Metastatic Liver Carcinoma in the Adrenal Gland (tissue), 2 donors: ENCODE measurements around a stretch of chr7.

DNA sequence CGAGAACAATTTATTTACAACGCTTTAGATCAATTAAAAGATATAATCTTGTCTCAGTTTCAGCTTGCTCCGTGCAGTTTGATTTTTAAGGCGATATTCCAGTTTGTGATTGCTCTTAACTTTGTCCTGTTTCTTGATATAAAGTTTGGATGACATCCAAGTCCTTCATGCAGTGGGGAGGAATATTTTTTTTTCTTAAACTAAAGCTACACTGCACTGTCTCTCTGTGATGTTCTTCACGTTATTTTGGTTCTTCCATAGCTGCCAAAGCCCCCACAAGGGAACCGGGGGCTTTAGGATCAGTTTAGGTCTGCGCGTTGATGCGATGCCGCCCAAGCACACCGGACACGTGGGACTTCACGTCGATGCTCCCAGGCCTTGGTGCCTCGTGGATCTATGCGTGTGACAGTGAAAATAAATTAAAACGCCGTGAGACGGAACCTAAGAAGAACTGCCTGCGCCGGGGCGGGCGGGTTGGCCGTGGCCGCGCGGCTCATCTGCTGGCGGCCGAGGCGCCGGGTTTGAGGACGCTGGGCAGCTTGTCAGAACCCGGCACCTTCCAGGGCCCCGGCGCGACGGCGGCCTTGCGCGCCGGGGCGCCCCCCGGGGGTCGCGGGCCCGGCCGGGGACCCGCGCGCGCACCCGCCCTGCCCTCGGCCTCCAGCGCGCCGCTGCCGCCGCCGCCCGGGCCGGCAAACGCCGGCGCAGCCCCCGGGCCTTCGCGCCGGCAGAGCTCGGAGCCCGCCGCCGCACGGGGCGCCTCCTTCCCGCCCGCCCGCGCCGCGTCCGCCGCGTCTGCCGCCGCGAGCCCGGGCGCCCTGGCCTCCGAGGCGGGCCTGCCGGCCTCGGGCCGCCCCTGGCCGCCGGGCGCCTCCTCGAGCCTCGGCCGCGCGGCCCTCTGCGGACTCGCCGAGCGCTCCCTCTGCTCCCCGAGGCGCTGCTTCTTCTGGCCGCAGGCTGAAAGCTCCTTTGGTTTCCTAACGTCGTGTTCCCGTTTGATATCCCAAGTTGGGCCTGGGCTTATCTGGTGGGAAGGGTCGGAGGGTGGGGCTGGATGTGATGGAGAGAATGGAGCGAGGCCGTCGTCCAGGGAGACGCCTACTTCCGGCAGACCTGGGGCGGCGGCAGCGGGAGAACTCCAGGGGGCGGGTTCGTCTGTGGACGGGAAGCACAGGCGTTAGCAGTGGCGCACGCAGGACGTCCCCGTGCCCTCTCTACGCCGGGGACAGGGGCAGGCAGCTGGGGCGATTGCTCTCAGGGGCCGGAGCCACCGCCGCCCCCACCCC is 221.0 kb upstream of the TMEM60 start:
- PRO-cap, 2 experiments: peak in 2 of 2 experiments; most common plus-strand start position 1,110 of the sequence (in 1); most common minus-strand start position 997 of the sequence (in 1)

- PRO-cap, 2 experiments: no peak in any of the 2 experiments
Measured at GRCh38 chr7:78770416-78770914, 683.0 kb downstream of the MAGI2 start.

- PRO-cap, 2 experiments: no peak in any of the 2 experiments
Measured at GRCh38 chr7:80603948-80604339, 34.5 kb upstream of the CD36 start.

- PRO-cap, 2 experiments: no peak in any of the 2 experiments
Measured at GRCh38 chr7:80637437-80637781, 1.0 kb upstream of the CD36 start.

DNA sequence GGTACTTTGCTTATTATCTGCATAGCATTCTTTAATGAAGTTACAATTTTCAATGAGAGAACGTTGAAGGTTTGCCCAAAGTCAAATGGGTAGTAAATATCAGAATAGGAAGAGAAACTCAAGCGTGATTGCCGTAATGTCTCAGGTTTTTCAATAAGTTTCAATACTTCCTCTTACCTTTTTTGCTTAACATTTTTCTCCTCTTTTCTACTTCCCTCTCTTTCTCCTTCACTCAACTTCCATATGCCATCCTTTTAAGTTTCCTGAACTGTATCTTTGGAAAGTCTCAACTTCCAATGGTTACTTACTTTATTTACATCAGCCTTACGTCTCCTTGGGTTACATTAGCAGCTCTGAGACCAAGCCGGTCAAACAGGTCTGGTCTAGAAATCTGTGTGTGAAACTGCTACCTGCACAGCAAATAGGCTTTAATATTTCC is 3.3 kb upstream of the SEMA3C start:
- PRO-cap, 2 experiments: no peak in any of the 2 experiments

GRCh38 chr7:81690212-81690842 is 79.5 kb downstream of the HGF start:
- PRO-cap, 2 experiments: no peak in any of the 2 experiments

DNA sequence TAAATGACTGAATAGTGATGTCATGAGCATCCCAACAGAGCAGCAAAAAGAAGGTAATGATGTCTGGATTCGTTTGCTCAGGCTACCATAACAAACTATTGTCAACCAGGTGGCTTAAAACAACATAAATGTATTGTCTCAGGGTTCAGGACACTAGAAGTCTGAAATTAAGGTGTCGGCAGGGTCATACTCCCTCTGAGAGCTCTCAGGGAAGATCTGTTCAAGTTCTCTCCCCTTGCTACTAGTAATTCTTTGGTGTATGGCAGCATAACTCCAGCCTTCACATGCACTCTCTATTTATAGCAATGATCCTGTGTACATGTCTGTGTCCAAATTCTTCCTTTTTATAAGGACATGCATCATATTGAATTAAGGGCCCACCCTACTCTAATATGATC is 27.3 kb downstream of the CACNA2D1 start:
- PRO-cap, 2 experiments: no peak in any of the 2 experiments

GRCh38 chr7:84009671-84010104 is 184.9 kb downstream of the SEMA3A start:
- PRO-cap, 2 experiments: no peak in any of the 2 experiments

DNA sequence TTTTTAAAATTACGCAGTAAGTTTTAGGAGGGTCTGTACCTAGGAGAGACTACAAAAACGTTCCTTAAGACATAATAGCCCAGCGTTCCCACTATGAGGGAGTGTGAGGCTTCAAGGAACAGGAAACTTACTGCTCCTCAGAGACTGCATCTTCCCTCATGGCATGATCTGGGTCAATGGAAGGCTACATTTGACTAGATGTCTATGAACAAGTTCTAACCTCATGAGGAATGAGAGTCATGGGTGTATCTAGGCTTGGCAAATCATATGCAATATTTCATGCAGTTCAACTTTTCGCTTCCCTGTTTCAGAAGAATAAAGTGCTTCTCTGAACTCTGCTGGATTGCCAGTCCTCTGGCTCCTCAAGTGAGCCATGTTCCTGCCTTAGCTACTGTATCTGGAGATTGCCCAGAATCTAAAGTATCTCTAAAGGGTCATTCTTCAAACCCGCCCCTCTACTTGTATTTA is 54.2 kb upstream of the SEMA3A start:
- PRO-cap, 2 experiments: no peak in any of the 2 experiments

DNA sequence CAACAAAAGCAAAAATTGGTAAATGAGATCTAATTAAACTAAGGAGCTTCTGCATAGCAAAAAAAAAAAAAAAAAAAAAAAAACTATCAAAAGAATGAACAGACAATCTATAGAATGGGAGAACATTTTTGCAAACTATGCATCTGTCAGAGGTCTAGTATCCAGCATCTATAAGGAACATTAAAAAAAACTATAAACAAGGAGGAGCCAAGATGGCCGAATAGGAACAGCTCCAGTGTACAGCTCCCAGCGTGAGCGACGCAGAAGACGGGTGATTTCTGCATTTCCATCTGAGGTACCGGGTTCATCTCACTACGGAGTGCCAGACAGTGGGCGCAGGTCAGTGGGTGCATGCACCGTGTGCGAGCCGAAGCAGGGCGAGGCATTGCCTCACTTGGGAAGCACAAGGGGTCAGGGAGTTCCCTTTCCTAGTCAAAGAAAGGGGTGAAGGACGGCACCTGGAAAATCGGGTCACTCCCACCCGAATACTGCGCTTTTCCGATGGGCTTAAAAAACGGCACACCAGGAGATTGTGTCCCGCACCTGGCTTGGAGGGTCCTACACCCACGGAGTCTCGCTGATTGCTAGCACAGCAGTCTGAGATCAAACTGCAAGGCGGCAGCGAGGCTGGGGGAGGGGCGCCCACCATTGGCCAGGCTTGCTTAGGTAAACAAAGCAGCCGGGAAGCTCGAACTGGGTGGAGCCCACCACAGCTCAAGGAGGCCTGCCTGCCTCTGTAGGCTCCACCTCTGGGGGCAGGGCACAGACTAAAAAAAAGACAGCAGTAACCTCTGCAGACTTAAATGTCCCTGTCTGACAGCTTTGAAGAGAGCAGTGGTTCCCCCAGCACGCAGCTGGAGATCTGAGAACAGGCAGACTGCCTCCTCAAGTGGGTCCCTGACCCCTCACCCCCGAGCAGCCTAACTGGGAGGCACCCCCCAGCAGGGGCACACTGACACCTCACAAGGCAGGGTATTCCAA is 303.4 kb upstream of the GRM3 start:
- PRO-cap, 2 experiments: no peak in any of the 2 experiments

DNA sequence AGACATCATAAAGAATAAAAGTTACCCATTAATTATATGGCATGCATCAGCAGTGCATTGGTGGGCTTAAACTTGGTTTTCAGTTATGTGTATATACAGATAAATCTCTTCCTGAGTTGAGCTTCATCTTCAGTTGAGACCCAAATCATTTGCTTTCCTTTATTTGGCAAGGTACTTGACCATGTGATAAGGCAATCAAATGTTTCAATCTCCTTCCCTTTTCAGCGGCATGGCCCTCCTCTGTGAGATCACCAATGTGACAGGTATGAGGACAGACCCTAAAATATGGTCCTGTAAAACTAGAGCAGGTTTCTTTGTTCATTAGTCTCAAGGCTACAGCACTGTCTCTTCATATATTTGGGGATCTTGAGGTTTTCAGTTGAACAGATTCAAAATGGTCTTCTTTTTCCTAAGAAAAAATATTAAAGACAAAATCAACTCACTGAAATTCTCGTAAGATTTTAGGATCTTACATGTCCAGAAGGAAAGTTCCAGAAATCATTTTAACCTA is 179.3 kb downstream of the ELAPOR2 start:
- PRO-cap, 2 experiments: no peak in any of the 2 experiments

DNA sequence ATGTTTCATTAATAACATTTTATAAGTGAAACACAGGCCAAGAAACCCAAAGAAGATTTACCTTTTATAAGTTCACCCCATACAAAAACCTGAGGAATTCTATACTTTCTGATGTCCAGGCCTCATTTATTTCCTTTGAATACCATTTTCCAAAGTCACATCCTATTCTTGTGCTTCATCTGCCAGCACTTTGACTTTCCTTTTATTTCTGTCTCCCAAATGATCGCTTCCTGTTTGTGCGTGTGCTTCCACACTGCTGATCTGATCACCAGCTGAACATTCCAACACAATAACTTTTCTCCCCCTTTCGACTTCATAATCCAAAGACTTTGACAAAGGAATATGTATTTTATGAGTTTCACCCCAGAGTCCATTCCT is 3.2 kb downstream of the ELAPOR2 start:
- PRO-cap, 2 experiments: no peak in any of the 2 experiments

DNA sequence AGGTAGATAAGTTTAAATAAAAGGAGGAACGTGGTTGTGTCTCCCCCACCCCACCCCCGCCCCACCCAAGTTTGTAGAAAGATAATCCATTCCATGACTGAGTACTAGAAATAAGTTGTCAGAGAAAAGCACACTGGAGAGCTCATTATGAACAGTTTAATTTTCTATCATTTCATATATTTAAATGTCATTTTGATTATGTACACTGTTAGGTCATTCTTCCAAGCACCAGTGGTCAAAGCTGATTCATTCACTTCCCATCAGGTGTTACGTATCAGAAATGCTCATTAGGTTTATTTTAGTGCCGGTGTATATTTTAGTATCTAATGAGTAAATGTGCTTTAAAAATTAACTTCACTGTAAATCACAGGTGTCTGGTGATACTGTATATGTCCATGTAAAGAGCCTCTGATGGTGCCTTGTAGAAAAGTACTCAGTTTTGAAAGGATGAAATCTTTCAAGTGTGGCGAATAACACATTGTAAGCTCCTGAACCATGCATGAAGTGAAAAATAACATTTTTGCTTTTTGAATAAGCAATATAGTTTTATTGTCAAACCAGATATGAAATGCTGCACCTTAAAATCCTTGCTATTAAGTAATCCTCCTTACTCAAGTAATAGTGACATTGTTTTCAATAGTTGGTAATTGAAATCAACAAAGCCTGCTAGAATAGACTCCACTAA is 3.6 kb downstream of the DMTF1 start:
- PRO-cap, 2 experiments: no peak in any of the 2 experiments

DNA sequence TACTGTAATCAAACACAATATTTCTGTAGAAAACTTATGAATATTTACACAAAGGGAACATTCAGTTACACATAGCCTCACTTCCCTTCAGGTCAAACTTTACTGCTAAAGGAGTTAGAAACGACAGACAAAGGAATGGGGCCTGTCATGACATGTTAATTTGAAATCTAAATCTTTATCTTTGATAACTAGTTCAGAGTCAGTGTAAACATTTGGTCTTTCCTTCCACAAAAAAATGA is 1.0 kb upstream of the CROT start:
- PRO-cap, 2 experiments: no peak in any of the 2 experiments

- PRO-cap, 2 experiments: no peak in any of the 2 experiments
Measured at GRCh38 chr7:87420058-87420688, 55.3 kb downstream of the ABCB4 start.

GRCh38 chr7:87473281-87473709 is 2.2 kb downstream of the ABCB4 start:
- PRO-cap, 2 experiments: peak in 1 of 2 experiments; most common minus-strand start chr7:87473388 (in 1)

- PRO-cap, 2 experiments: no peak in any of the 2 experiments
Measured at GRCh38 chr7:87497691-87497890, 22.1 kb upstream of the ABCB4 start.

GRCh38 chr7:87598183-87598606 is 2.5 kb downstream of the ABCB1 start:
- PRO-cap, 2 experiments: no peak in any of the 2 experiments

DNA sequence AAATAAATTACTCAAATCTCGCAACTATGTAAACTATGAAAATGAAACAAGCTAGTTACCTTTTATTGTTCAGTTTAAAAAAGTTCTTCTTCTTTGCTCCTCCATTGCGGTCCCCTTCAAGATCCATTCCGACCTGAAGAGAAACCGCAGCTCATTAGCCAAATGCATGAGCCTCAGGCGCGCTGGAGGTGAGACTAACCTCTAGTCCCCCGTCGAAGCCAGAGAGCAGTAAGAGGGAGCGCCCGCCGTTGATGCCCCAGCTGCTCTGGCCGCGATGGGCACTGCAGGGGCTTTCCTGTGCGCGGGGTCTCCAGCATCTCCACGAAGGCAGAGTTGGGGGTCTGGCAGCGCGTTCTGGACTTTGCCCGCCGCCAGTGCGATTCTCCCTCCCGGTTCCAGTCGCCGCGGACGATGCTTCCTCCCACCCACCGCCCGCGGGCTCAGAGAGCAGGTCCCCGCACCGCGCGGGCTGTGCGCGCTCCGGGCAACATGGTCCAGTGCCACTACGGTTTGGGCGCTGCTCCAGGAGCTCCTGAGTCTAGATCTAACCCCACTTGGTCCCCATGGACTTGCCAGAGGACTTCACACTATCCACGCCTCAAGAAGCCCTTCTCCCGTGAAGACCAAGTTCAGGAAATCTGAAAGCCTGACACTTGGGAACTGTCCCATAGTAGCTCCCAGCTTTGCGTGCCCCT is 479 bp downstream of the ABCB1 start:
- PRO-cap, 2 experiments: peak in 2 of 2 experiments; most common plus-strand start position 221 of the sequence (in 2)

- PRO-cap, 2 experiments: no peak in any of the 2 experiments
Measured at GRCh38 chr7:87926419-87927277, 7.4 kb upstream of the ADAM22 start.